Umbilical cord (tissue), 2 donors: ENCODE measurements around a stretch of chr2.

DNA sequence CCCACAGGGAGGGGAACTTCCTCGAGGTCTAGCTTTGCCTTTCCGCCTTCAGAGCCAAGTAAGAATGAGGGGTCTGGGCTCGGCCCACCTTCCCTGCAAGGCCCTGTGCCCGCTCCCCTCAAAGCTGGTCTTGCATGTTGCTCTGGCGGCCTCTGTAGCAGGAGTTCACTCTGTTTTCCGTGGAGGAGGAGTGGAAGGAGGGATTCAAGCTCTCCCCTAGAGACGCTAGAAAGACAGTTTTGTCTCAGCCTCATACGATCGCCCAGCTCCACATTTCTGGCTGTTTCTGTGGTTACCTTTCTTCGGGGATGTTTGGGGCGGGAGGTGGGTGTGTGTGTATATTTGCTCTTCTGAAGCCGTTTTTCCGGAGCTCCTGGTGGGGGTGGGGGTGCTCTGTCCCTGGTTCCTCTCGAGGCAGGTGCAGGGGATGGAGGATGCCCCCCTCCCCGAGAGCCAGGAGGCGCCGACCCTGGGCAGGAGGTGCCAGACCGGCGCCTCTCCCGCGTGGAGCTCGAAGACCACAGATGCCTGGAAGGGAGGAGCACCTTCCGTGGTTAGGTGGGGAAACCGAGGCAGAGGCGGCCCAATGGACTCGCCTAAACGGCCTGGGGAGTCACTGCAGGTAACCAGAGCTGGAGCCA, 848 bp upstream of the HPCAL1 start:
- RAMPAGE, long total RNA = no peak

- RAMPAGE, long total RNA = no peak
Measured at GRCh38 chr2:10305154-10305741, 2.5 kb downstream of the HPCAL1 start.

DNA sequence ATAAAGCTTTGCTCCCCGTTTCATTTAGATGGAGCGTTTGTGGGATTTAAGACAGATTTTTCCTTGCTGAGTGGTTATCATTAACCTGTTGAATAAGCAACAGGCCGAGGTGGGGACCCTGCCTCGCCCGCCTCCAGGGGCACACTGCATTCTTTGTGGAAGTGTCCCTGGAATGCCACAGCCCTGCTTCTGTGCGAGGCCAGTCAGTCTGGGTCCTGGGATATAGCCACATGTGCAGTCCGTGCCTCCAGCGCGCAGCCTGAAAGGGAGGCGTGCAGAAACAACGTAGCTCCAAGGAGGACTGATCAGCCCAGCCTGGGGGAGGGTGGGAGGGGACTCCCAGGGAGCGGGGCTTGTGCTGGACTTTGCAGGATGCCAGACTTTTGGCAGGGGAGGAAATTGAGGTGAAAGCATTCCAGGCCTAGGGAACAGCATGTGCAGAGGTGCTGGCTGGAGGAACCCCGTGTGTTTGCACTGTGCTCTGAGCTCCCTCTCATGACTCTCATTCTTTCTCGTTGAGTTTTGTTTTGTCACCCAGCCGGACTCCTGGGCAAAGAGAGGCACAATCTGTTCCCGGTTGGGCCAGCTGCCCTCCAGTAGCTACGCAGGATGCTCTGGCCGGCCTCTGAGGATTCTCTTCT, 39.6 kb downstream of the HPCAL1 start:
- RAMPAGE, long total RNA = no peak

GRCh38 chr2:10389253-10390129, 58.6 kb downstream of the ODC1 start:
- RAMPAGE, long total RNA = no peak

DNA sequence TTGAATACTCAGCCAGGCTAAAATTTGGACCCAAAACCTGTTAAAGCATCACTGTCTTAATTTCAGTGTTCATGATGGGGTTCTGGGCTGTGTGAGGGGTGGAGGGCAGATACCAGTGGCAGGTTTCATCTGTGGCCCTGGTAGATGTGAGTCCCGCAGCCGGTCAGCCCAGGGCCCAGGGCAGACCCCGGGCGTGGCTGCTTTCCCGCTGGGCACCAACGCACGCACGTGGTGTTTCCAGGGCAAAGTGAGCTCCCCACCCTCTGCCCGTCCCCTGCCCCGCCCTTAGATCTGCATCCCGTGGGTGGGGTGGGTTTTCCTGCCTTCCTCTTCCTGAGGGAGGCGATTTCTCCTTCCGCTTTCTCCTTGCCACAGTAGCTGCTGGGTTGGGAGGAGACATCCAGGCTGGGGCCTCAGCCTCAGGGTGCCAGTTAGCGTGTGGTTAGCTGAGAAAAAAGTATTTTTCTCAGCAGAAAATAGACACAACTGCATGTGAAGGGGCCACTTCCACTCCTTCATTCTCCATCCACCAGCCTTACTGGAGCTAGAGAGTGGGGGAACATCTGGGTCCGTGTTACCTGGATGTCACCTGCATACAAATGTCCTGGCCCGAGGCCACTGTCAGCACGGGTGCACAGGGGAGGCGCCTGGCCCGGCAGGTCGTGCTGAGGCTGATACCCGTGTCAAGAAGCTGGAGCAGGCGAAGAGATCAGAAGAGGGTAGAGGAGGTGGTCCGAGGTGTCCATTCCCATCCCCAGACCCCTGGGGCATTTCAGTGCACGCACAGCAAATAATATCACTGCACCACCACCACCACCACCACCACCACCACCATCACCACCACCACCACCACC, 49.5 kb downstream of the ODC1 start:
- RAMPAGE, long total RNA = no peak

- RAMPAGE, long total RNA = no peak
Measured at GRCh38 chr2:10405387-10405837, 42.7 kb downstream of the ODC1 start.

- RAMPAGE, long total RNA = no peak
Measured at GRCh38 chr2:10412465-10412812, 35.7 kb downstream of the ODC1 start.

- RAMPAGE, long total RNA = no peak
Measured at GRCh38 chr2:10446310-10446594, 1.9 kb downstream of the ODC1 start.

GRCh38 chr2:10490601-10491305, 42.6 kb upstream of the ODC1 start:
- RAMPAGE, long total RNA = no peak

DNA sequence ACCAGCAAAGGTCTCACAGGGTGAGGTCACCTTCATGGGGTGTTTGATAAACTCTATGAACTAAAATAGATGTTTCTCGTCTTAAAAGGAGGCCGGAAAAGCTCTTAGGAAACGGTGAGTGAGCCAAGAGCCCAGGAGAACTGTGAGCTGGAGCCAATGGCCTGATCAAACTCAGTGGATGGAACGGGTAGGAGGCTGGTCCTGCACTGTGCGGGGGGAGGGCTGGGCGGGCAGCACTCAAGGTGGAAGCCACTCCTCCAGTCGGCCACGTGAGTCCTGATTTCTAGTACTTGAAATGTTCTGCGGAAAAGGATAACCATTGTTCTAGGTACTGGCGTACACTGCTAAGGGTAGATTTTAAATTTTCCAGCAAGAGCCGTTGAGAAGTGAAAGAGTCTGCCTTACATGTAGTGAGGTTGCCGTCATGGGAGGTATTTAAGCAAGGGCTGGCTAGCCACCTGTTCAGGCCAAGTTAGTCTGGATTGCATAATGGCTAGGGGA, 51.1 kb upstream of the ODC1 start:
- RAMPAGE, long total RNA = no peak

DNA sequence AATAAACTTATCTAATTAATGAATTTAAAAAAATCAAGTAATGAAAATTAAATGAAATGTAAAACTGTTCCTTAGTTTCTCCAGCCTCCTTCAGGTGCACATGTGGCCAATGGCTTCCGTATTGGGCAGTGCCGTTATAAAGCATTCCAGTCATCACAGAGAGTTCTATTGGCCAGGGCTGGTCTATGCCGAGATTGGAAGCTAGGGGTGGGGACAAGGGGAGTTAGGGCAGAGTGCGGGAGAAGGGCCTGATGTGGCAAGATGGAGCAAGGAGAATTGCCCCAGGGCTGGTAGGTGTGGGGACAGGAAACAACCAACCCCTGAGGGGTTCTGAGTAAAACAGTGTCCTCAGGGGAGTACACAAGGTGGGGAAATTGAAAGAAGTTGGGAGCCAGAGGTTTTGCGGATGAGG, 9.3 kb upstream of the ATP6V1C2 start:
- RAMPAGE, long total RNA = no peak

DNA sequence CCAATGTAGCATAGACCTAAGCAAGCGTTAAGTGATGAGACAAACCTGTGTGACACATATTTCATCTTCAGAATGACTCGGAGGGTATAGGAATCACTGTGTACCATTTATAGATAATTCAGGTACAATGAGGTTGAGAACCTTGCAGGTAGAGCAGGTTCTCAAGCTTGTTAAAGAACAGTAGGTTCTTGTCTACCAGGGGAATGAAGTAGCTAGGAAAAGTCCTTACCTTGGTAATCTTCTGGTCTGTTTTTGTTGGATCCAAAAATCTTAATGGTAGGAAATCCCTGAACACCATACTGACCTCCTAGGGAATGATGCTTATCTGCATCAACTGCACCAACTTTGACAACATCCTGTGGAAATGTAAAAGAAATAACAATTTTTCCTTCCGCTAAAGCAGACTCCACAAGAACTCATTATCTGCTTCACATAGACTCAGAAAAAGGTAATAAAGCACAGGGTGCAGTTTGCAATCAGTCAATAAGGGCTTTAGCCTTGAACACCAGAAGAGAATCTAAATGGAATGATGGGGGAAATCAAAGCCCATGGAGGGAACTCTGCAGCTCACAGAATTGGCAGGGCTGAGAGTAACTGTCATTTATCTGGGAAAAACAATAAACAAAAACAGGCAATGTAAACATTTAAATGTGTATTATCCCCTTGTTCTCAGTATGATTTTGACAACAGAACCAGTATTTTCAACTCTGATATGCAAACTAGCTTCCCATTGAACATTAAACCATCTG, 15.6 kb downstream of the PDIA6 start:
- RAMPAGE, long total RNA = no peak

DNA sequence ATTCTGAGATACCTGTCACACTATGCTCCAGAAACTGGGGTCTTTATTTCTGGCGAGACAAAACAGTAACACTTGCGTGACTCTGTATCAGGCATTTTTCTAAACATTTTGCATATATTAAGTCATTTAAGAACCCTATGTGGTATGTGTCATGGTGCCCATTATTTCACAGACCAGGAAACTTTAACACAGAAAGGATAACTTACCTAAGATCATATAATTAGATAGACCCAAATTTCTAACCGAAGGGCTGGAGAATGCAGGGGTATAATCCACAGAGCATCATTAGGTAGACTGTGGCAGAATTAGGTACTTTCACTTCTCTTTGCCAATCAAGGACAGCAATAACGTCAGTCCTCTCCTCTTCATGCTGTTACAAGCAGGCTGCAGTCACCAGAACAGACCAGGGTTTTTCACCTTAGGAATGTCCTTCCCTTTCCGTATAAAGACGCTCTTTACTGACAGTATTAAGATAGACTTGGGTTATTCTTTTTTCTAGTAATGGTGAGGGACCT, 2.5 kb downstream of the PDIA6 start:
- RAMPAGE, long total RNA = no peak

DNA sequence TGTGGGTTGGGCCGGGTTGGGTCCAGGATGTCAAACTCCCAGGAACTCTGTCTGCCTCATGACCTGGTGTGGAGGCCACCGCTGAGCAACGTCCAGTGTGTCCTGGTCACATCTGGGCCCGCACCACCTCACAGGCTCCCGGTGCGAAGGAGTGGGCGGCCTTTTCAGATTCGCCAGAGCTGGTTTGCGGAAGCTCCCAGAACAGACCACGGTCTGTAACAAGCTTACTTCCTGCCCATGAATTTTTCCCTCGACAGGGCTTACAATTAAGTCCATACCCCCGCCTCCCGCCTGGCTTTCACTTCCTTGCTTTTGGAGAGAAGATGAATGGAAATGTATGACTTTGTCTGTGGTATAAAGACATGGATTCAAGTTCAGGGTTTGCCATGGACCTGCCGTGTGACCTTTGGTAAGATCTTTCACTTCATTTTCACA, 31.2 kb upstream of the KCNF1 start:
- RAMPAGE, long total RNA = no peak

- RAMPAGE, long total RNA = no peak
Measured at GRCh38 chr2:11286324-11286879, 58.0 kb downstream of the ROCK2 start.

DNA sequence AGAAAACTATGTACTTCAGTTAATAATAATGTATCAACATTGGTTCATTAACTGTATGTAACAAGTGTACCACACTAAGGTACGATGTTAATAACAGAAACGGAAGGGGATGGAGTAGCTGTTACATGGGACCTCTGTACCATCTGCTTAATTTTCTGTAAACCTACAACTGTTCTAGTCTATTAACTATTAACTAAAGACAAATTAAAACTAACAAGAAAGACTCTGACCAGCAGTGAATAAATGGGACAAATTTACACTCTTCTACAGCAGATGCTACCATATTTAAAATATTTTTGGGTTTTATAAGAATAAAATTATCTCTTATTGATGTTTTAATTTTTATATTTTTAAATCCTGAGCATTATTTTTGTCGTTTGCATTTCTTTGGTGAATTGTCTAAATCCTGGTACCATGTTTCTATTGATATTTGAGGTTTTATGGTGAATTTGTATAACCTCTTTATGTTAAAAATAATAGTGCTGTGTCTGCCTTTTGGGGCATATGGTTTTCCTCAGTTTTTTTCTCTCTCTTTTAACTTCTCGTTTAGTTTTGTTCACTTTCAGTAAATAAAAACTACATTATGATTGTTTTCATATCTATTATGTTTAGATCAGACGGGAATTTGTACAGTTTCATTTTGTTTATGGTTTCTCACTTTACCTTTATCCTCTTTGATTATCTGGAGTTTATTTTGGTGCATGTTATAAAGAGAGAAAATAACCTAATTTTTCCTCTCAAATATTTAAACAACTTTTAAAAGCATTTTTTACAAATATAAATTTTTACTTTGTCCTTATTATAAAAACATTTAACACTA, 31.1 kb downstream of the ROCK2 start:
- RAMPAGE, long total RNA = no peak

GRCh38 chr2:11319108-11319896, 25.1 kb downstream of the ROCK2 start:
- RAMPAGE, long total RNA = no peak

DNA sequence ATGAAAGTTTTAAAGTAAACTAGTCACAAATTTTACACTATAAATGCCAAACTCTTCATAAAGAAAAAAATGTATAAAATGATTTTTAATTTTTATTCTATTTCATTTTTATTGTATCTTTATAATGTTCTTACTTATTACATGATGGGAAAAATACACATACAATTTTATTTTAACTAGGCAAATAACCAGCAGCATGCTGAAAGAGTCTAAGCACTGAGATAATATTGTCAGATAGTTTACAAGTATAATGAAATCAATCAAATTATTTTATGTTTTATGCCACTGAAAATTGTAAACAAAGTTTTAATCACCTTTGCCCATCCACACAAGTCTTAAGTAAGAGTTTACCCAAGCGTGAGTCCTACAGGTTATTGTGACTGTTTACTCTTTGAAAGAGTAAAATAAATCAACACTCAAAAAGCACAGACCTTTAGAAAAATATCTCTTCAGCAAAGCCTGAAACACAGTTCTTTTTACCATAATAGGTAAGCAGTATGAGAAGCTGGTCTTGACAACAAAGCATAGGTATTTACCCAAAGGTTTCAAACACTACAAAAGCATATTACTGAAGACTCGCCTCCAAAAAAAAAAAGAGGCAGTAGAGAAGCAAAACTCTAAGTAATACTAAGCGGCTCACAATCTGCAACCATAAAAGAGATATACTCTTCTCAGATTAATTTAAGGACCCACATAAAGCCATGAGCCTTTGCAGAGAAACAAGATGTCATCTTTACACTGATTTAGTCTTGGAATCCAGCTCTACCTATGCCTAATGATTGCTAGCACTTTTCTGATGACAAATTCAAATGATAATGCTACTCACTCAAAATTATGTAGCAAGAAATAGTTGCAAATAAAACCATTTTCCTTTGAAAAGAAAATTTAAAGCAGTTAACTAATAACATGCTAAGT, 3.7 kb downstream of the ROCK2 start:
- RAMPAGE, long total RNA = no peak

GRCh38 chr2:11365242-11365588, 20.8 kb upstream of the ROCK2 start:
- RAMPAGE, long total RNA = no peak

- RAMPAGE, long total RNA = no peak
Measured at GRCh38 chr2:11396215-11396909, 51.9 kb upstream of the ROCK2 start.